Measurements from ENCODE around the genes COL4A4, SLC19A3 and CCL20.

GRCh38 chr2:225361481-225361914 is 38.0 kb upstream of the NYAP2 start:
- PRO-cap, 2 experiments: no peak in any of the 2 experiments

- PRO-cap, 2 experiments: no peak in any of the 2 experiments
Observed at GRCh38 chr2:225452187-225452506, 52.6 kb downstream of the NYAP2 start.

DNA sequence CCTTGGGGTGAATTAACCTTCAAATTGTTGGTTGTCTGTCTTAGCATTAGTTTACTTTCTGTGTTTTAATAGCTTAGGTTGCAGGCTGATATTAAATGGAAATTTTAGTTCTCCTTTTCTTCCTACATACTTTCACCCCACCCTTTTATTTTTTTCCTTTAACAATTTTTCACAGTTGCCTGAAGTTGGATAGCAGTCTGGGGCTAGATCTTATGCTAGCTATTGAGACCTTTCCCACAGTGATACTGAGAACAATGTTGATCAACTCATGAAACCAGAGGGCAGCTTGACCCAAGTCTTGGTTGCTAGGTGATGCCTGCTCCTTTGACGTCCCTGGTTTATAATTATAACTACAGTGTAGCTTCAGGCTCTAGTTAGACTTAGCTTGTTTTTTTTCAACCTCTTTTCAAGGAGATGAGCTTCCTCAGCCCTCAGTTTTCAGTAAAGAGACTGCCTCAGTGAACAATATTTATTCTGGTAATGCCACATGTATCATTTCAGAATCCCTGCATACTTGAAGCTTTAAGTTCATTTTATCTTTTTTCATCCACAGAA is 648.5 kb downstream of the IRS1 start:
- PRO-cap, 2 experiments: no peak in any of the 2 experiments

DNA sequence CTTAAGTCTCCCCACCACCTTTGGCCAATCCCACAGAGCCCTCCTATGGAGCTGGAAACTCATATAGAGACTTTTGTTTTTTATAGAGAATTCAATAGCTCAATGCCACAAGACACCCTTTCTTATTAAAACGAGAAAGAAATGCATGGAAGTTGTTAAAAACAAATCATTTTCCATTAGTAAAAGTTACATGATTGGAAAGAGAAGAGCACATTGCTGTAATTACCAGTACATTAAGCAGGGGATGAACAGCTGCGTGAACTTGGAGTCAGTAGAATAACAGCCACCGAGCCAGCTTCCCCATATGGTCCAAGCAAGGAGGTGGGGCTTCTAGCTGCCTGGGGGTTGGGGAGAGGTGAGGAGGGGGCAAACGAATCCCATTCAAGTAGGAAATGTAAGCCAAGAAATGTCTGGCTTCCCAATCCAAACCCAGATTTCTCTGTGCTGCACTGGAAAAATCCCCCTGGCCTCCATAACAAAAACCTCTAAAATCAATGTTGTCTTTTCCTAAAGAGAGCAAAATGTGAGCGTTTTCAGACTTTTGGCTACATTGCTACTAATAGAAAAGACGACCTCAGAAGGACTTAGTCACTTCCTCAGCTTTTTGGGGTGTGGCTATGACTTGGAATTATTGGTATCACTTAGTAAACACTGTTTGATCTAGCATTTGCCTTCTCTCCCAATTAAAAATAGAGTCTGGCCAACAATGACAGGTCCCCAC is 614.4 kb downstream of the IRS1 start:
- PRO-cap, 2 experiments: no peak in any of the 2 experiments

DNA sequence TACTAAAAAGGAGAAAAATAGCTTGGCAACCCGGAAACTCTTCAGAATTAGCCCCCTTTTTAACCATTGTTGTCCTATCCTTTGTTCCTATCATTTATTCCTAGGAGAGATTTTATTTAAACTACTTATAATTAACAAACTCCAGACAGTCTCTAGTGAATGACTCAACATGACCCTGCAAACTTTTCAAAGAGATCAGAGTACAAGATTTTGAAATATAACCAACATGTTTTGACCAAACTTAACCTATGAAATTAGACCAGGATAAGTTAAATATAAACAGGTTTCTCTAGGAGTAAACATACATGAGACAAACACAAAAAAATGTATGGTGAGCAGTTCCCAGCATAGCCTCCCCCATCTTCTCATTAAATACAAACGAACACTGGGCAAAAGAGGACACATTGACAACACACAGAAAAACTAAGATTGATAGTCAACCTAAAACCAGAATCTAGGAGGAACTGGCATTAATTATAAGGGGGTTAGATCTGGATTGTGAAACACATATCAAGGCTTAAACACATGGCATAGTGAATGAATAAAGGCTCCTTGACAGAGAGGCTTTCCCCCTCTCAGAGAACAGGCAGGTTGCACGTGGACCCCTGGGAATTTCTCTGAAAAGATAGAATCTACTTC is 284.2 kb downstream of the IRS1 start:
- PRO-cap, 2 experiments: no peak in any of the 2 experiments

- PRO-cap, 2 experiments: no peak in any of the 2 experiments
Observed at GRCh38 chr2:226796002-226796517, 3.6 kb downstream of the IRS1 start.

GRCh38 chr2:226985035-226985499 is 149.2 kb downstream of the RHBDD1 start:
- PRO-cap, 2 experiments: no peak in any of the 2 experiments

- PRO-cap, 2 experiments: no peak in any of the 2 experiments
Observed at GRCh38 chr2:227163821-227164866, at the start of gene COL4A4. Gene COL4A4, minus strand, starts transcription at chr2:227164205.

DNA sequence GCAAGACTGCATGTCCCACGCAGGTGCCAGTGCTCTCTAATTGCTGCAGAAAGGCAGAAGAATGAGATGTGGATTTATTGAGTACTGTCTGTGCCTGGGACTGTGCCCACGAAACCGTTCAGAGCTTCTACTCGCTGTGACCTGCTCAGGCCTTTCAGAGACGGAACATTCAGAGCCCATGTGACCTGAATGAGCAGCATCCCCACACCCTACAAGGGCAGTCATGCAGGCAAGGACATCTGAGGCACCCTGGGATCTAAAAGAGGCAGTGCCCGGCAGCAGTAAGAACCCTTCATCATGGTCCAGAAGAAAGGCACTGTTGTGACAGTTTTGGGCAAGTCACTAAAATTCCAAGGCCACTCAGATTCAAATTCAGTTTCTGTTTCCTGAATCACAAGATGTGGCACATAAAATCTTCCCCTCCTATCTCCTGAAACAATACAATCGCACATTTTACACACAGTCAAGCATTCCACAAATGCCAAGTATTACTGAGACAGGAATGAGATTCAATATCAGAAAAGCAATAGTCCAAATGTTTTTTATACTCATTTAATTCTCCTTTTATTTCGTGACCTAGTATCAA is 16.0 kb downstream of the COL4A3 start:
- PRO-cap, 2 experiments: no peak in any of the 2 experiments

DNA sequence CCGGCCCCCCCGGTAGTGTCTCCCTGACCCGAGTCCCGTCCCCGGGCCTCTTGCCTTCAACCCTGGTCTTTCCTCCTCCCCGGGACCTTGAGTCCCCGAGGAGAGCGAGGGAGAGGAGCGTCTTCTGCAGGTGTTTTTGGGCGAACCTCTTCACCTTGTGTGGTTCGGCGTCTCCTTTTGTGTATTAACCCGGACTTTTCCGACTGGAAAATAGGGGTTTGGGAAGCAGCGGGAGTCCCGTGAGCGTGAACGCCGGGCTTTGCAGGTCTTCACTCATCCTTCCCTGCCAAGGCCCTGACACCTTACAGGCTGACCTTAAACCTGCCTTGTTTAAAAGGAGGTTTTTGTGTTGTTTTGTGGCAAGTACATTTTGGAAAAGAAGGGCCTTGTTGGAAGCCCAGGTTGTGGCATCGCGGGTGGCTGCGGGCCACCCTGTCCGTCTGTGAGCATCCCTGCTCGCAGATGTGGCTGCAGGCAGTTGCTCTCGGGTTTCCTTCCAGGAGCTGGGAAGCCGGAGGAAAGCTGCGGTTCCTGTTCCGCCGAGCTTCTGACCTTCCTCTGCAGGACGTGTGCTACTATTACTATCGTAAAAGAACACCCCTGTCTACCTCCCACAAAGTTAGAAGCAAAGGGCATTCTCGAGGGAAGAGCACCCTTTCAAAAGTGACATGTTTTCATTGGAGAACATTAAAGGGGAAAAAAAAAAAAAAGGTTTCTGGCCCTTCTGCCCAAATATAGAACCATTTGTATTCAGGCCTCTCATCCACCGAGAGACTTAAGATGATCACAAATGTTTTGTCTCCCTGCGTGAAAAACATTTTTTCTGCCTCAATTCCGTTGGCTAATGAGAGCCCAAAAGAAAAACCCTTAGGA is 716 bp downstream of the MFF start:
- PRO-cap, 2 experiments: peak in 2 of 2 experiments; most common plus-strand start position 371 of the sequence (in 1); most common minus-strand start position 97 of the sequence (in 2)

DNA sequence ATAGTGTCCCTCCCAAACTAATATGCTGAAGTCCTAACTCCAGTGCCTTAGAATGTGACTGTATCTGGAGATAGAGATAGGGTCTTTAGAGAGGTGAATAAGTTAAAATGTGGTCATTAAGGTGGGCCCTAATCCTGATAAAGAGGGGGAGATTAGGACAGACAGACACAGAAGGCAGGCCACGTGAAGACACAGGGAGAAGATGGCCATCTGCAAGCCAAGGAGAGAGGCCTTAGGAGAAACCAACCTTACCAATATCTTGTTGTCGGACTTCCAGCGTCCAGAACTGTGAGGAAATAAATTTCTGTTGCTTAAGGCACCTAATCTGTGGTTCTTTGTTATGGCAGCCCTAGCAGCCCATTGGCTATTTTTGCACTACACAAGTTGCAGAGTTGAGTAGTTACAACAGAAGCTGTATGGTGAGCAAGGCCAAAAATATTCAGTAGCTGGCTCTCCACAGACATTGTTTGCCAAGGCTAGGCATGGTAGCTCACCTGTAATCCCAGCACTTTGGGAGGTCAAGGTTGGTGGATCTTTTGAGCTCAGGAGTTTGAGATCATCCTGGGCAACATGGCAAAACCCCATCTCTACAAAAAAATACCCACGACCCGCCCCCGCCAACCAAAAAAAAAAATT is 27.0 kb upstream of the SCYGR1 start:
- PRO-cap, 2 experiments: no peak in any of the 2 experiments

DNA sequence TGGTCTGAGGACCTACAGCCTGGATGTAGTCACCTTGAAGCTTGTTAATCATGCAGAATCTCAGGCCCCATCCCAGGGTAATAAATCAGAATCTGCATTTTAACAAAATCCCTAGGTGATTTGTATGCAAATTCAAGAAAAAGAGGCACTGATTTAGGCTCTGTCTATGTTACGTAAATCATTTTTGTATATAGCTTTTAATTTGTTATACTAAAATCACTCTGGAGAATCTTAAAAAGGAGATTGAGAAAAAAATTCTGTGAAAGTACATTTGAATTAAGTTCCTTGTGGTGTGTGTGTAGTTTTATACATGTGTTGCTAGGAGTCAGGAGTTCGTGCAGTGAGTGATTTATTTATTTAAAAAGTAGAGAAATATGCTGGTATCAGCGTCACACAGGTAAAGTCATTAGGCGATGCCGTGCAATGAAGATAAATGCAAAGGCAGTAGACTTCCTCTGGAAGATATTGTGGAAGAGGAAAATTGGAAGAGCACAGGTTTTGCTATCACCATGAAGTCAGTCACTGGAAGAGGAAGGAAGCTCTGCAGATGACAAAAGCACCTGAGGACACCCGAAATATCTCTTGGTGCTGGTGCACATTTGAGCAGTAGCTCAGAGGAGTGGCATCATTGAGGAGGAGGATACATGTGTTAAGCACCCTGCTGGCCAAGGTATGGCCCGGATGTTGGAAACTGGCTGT is 33.0 kb upstream of the SCYGR2 start:
- PRO-cap, 2 experiments: no peak in any of the 2 experiments

DNA sequence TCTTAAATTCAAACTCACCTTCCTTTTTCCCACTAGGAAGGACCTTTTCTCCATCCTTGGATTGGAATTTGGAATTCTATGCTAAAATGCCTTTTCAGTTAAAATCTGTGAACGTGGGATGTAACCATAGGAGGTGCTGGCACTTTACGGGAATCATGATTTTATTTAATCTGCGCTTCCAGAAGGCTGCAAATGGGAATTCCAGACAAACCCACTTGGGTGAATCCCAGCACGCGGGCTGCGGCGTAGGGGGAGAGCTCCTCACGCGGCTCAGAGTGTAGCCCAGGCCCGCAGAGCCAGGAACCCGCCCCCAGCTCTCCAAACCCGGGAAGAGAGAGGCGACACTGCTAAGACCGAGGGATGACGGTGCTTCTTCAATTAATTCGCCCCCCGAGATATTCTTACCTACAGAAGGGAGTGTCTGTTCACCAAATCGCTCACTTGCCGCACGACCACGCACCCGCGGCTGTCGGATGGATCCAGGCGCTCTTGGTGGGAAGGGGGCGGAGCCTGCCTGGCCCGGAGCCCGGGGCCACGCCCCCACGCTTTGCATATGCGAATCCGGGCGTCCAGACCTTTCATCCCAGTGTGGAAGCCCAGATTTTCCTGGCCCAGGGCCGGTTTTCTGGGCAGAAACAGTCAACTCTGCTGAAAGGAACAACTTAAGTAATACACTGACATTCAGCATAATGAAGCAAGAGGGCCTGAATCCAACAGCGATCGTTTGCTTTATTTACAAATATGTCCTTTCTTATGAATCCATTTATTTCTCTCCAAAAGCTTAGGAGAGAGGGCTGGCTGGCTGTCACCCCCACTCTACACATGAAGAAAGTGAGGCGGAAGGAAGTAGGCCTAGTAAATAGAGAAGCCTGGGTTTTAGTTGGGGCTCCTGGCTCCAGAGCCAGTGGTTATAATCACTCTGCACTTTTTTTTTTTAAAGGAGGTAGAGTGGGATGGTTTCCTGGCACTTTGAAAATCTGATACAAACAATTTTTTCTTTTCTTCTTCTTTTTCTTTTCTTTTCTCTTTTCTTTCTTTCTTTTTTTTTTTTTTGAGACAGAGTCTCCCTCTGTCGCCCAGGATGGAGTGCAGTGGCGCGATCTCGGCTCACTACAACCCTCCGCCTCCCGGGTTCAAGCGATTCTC is at the start of gene SLC19A3:
SLC19A3 (minus strand) TSS at position 491 of the 1,146 bp plus-strand sequence.
- PRO-cap, 2 experiments: no peak in any of the 2 experiments

GRCh38 chr2:227813251-227814165 is at the start of gene CCL20:
Gene CCL20, plus strand, starts transcription at chr2:227813842.
- PRO-cap, 2 experiments: no peak in any of the 2 experiments

DNA sequence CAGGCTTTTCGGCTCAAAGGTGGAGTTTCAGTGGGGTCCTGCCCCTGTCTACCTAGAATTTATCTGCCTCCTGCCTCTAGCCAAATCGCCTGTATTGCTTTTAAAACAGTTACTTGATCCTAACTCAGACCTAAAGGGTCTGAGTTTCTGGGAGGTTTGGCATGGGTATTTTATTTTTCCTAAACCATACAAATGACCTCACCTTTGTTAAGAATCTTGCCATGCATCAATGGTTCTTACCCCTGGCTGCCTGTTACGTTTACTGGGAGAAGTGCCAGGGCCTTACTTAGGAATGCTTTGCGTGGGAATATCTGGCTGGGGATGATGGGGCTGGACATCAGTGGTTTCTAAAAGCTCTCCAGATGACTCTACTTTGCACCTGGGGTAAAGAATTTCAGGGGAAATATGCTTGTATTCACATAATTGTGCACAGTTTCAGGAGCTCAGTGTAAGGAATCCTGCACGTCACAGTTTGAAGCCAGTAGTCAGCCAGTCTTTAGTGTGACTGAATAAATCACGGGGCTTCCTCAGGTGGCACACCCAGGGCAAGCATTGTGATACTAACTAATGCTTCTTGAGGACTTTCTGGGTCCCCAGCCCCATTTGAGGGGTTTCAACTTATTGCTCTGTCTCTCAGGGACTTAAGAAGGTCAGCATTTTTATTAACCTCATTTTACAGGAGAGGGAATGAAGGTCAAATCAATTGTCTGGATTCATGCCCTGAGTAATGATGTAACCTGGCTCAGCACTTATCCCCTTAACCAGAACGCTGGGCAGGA is 18.2 kb upstream of the DAW1 start:
- PRO-cap, 2 experiments: no peak in any of the 2 experiments

DNA sequence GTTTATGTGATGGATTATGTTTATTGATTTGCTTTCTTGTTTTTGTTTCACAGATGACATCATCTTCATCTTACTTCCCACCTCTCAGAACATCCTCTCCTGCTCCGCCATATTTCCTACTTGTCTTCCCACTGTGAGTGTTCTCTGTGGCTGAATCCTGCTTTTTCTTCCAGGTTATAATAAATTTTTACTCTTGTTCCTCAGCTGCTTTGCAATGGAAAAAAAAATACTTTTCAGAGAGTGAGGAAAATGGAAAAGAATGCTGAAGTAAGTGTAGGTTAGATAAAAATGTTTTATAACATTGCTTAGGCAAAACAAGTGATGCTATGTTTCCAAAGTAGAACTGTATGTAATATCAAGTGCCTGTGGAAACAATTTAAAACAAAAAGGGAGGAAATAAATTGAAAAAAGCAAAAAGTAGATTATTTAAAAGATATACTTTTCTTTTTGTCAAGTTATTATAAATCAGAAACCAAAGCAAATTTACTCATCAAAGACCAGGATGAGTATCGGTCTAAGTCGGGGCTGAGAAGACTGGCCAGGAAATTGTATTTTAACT is 192.3 kb downstream of the PID1 start:
- PRO-cap, 2 experiments: no peak in any of the 2 experiments

DNA sequence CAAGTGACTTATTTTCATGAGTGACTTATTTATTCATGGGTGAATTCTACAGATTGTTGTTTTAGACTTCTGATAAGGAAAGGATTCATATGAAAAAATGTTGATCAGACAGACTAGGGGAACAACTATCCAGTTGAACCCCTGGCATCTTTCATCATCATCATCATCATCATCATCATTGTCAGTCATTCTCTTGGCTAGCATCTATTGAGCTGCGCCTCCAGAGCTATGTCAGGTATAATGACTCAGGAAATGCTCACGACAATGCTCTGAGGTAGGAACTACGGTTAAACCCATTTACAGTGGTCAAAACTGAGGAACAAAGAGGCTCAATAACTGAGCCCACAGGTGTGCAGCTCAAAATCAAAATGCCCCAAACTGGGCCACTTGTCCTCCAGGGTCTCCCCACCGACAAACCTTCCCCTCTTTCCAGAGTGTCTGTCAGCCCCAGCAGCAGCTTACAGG is 93.5 kb downstream of the PID1 start:
- PRO-cap, 2 experiments: no peak in any of the 2 experiments

DNA sequence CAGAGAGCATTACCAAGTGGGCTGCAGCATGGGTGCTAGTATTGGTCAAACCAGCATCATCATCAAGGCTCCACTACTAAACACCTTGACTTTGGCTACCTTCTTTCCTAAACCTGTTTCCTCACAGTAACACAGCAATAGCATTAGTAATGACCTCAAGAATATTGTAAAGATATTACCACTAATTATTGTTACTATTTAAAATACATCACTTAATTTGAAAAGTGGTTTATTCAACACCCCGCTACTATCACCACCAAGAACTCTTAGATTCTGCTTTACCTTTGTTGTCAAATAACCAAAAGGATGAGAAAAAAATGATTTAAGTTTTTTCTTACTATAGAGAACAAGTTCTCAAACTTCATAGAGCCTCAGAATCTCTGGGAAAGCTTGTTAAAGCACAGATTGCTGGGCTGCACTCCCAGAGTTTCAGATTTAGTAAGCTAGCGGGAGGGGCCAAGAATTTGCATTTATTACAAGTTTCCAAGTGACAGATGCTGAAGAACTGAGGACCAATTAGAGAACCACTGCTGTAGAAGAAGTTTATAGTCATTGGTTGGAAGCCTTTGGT is 32.2 kb downstream of the PID1 start:
- PRO-cap, 2 experiments: no peak in any of the 2 experiments

- PRO-cap, 2 experiments: no peak in any of the 2 experiments
Observed at GRCh38 chr2:229256817-229257896, 13.9 kb downstream of the PID1 start.

DNA sequence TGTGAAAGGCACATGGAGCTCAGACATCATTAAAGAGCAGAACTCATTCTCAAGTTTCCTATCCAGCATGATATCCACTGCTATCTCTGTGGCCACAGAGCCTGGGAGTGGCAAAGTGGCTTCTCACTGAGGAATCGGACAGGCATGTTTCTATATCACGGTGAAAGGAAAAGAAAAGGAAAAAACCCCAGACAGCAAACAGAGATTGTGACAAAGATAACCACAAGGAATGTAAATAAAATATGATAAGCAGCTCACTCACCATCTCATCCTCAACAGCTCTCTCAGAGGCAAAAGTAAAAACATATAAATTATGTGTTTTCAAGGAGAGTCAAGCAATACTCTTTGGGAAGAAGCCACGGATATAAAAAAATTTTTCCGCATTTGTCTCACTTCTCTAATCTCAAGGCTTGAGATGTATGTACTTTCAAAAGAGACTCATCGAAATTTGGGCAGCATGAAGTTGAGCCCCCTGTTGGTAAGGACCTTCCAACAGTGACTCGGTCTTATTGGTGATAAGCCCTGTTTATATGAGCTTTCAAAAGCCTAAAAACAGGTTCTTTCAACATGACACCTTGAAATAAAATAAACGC is 2.3 kb downstream of the PID1 start:
- PRO-cap, 2 experiments: no peak in any of the 2 experiments